Endodermal cell (in vitro differentiated cells): ENCODE measurements around the gene PPP1CA.

GRCh38 chr11:67312407-67313110 is 9.2 kb downstream of the SSH3 start:
- PRO-cap = no peak

GRCh38 chr11:67349435-67350170 is 3.7 kb downstream of the POLD4 start:
- PRO-cap = no peak

GRCh38 chr11:67351068-67351997 is 2.0 kb downstream of the POLD4 start:
- PRO-cap = no peak

DNA sequence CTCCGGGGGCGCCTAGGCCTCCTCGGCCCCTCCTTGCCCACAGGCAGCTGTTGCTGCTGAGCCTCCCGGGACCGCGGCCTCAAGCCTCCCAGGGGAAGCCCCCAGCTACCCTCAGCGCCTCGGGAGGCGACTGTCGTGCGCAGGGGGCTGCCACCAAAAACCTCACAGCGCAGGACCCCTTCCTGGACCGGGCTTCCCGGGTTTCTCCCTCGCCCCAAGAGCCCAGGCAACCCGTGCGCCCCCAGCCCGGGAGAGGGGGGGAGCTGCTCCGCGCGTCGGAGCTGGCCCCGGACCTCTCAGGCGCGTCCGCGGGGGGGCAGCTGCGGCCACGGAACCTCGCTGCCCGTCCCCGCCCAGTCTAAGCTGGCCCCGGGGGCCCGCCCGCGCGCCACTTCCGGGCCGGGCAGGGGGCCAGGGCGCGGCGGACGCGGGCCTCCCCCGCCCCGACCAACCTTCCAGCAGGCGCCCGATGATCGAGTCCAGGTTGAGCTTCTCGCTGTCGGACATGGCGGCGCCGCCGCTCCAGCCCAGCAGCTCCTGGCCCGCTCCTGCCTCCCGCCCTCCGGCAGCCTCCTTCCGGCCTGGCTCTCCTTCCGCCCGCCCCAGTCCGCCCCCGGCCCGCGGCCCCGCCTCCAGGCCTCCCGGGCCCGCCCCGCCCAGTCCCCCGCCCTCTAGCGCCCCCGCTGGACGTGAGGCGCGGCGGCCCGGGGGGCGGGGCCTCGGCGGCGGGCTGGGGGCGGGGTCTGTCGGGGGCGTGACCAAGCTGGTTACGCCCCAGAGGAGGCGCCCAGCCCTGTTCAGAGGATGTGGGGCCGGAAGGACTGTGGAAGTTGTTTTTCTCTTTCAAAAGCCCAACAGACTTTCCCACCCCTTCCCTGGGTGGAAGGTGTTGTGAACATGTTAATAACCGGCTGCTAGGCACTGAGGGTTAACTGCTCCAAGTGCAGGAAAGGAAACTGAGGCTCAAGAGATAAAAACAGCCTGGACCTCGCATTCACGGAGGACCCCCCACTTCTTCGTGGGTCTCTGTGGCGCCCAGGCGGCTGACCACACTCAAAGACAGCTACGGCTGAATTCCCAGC is at the start of gene PPP1CA:
Gene PPP1CA (minus strand): TSS at position 583 of the 1,082 bp plus-strand sequence.
- PRO-cap = bidirectional peak, plus-strand start at position 391 of the sequence, minus-strand start at position 360 of the sequence; bidirectional peak, plus-strand start at position 800 of the sequence, minus-strand start at position 550 of the sequence

DNA sequence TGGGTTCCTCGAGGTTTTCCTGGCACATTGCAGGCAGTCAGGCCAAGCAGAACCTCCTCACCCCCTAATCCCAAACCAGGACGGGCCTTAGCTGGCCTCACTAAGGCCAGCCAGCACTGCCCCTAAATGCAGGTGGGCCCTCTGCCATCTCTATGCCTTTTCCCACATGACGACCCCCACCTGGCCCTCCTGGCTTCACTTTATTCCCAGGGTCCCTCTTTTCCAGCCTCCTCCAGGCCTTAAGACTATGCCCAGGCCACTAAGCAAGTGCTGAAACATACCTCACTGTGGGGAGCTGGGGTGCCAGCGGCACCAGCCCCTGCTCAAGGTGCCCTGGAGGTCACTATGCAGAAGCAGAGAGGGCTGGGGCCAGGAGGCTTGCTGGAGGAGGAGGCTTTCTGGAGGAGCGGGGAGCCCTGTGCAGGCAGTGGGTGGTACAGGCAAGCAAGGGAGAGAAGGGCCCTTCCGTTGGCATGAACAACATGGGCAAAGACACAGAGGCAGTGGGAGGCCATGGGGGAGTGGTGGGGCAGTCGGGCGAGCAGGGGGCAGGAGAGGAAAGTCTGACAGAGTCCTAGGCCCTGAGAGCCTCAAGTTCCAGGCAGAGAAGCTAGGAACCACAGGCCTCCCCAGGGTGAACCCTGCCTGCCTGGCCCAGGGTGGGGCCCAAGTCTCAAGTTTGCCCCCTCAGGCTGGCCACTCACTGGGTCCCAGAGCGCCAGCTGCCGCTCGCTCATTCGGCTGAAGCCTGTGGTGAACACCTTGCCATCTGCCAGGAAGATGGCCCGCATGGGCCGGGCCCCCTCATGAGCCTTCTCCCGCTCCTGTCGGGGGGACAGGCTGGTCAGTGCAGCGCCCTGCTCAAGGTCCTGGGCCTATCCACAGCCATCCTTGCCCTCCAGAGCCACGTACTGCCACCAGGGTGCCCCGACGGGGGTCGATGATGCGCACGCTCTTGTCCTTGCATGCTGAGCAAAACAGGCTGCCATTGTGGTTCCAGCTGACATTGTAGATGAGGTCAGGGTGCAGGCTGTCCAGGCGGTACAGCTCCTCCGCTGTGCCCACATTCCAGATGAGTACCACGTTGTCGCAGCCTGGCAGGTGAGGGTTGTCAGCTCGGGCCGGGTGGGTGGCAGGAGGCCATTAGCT is 2.5 kb downstream of the CORO1B start:
- PRO-cap = no peak

GRCh38 chr11:67476647-67477111 is 6.1 kb upstream of the AIP start:
- PRO-cap = no peak

DNA sequence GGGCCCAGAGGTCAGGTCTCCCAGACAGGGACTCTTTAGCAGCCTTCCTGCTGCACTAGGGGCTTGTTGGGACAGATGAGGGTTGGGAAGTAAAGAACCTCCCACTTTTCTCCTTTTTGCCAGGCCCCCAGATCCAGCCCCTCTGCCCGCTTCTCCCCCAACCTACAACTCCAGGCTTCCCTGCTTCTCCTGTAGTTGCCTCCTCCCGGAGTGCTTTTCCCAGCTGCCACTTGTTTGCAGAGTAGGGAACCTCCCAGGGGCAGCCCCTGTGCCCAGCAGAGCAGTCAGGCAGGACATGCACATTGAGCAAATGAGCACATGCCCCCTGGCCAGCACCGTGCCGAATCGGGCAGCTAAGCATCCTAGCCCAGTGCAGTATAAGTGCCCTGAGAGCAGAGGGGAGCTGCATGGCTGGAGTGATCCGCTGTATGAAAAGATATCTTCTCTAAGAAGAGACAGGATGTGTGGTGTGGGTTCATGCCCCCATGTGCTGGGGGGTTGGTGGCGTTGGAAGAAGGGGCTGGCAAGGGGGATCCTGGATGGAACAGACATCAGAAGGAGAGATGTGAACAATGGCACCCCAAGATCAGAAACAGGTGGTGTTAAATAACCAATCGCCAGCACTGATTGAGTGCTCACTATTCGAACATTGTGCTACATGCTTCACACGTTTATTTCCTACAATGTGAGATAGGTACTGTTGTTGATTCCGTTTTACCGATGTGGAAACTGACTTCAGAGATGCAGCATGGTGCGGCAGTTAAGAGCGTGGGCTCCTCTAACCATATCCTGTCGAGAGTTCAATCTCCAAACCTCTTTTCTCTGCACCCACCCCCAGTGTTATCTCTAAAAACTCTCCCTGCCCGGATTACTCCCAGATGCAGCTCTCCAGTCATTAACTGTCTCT is 1.1 kb downstream of the AIP start:
- PRO-cap = no peak

DNA sequence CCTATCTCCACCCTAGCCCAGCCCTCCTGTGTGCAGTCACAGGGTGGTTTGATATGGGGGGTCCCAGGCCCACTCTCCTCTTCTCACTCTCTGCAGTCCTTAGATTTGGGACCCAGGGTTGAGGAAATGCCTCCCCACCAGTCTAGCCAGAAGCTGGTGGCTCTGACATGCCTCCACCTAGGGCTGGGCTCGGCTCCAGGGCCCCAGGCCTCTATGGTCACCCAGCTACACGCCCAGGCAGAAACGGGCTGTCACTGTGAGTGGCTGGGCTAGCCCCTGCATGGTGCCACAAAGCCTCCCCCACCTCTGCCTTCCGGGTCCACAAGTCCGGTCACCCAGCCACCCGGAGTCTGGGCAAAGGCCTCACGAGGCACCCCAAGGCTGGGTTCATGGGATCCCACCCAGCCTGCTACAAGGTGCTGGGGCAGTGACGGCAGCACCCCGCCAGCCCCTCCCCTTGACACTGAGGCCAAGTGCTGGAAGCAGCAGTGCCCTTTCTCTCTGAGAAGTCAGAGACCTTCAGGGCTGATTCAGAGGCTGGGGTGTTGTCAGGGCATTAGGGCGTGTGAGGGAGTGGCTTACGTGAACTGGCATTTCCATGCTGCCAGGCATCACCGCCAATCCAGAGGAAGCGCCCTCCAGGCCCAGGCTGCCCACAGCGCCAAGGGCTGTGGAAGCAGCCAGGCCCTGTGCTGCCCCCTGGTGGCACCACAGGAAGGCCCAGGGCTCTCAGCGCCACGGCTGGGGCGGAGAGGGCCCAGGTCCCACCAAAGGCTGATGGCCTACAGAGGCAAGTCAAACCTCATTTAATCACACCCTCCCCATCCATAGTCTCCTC is 650 bp upstream of the PITPNM1 start:
- PRO-cap = no peak

- PRO-cap = no peak
These were observed 21.4 kb upstream of the CABP2 start for GRCh38 chr11:67544534-67545179.

- PRO-cap = no peak
These were observed 20.7 kb upstream of the GSTP1 start for GRCh38 chr11:67562974-67563287.

DNA sequence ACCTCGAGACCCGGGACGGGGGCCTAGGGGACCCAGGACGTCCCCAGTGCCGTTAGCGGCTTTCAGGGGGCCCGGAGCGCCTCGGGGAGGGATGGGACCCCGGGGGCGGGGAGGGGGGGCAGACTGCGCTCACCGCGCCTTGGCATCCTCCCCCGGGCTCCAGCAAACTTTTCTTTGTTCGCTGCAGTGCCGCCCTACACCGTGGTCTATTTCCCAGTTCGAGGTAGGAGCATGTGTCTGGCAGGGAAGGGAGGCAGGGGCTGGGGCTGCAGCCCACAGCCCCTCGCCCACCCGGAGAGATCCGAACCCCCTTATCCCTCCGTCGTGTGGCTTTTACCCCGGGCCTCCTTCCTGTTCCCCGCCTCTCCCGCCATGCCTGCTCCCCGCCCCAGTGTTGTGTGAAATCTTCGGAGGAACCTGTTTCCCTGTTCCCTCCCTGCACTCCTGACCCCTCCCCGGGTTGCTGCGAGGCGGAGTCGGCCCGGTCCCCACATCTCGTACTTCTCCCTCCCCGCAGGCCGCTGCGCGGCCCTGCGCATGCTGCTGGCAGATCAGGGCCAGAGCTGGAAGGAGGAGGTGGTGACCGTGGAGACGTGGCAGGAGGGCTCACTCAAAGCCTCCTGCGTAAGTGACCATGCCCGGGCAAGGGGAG is 461 bp downstream of the GSTP1 start:
- PRO-cap = bidirectional peak, plus-strand start at position 177 of the sequence, minus-strand start at position 208 of the sequence; bidirectional peak, plus-strand start at position 549 of the sequence, minus-strand start at position 400 of the sequence

GRCh38 chr11:67613567-67614960 is 7.3 kb downstream of the NDUFV1 start:
- PRO-cap = no peak

- PRO-cap = no peak
These were observed 21.2 kb upstream of the ALDH3B2 start for GRCh38 chr11:67695443-67696170.

DNA sequence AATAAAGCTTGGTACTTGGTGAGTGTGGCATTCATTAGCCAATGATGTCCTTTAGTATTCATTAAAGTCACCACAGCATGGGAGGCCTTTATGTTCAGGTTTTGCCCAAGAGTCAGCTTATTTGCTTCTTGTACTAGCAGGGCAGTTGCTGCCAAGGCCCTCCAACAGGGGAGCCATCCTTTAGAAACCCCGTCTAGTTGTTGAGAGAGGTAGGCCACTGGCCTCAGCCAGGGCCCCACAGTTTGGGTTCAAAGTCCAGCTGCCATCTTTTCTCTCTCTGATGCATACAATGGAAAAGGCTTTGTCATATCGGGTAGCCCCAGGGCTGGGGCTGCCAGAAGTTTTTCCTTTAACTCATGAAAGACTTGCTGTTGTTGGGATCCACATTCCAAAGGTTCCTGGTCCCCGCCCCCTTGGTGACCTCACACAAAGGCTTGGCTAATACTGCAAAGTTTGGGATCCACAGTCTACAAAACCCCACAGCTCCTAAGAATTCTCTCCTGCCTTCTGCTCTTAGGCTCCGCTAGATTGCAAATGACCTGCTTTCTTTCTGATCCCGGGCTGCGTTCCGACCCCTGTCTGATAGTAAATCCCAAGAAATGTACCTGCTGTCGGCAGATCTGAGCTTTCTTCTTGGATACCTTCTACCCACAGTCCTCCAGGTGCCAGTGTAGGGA is 53.8 kb upstream of the ALDH3B2 start:
- PRO-cap = bidirectional peak, plus-strand start at position 465 of the sequence, minus-strand start at position 202 of the sequence

GRCh38 chr11:67954994-67955358 is 48.9 kb downstream of the UNC93B1 start:
- PRO-cap = no peak

- PRO-cap = no peak
These were observed 10.4 kb downstream of the UNC93B1 start for GRCh38 chr11:67993465-67993960.

DNA sequence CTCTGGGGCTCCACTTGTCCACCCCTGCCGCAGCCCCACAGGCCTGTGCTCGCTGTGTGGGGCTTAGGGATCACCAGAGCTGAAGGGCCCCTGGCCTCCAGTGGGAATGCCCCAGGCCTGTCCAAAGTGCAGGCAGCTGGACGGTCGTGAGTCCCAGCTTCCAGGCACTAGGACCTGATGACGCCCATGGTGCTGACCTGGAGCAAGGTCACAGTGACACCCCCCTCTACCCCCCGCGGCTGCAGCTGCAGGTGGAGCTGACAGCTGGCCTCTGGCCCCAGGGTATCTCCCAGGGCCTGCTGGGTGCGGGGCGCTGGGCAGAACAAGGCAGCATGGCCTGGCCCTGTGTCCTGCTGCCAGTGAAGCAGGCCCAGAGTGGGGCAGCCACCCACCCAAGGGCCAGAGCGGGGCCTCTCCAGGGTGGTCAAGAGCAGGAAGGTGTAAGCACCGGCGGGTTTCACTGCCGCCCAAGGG is 619 bp upstream of the TCIRG1 start:
- PRO-cap = no peak

DNA sequence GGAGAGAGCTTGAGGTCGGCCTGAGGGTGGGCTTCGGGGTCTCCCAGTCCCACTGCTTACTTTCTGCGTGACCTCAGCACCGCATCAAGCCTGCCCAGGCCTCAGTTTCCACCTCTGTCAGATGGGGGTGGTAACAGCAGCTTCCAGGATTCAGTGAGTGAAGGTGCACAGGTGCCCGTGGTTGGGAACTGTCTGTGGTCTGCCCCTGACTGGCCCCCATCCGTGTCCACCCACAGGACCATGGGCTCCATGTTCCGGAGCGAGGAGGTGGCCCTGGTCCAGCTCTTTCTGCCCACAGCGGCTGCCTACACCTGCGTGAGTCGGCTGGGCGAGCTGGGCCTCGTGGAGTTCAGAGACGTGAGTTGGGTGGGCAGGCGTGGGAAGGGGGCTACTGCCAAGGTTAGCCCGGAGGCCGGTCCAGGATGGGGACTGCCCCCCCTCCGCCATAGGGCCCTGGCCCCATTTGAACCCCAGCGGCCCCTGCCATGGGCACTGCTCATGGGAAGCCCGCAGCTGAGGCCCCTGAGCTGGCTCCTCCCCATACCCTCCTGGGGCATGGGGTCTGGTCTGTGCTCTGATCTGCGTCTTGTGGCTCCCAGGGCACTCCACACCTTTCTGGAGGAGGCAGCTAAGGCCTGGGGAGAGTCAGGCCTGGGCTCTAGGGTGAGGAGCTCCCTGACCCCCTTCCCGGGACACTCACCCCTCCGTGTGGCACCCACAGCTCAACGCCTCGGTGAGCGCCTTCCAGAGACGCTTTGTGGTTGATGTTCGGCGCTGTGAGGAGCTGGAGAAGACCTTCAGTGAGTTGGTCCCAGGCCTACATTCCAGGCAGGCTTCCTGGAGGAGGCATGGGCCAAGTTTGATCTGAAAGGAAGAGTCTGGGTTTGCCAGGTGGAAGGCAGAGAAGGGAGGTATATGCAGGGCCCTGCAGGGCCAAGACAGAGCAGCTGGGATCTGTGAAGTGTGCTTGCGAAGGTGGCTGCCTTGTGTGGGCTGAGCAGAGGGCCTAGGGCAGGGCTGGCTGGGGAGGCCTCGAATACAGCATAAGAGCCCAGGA is 2.5 kb downstream of the TCIRG1 start:
- PRO-cap = no peak

- PRO-cap = no peak
These were observed 14.3 kb downstream of the TCIRG1 start for GRCh38 chr11:68052915-68053680.

DNA sequence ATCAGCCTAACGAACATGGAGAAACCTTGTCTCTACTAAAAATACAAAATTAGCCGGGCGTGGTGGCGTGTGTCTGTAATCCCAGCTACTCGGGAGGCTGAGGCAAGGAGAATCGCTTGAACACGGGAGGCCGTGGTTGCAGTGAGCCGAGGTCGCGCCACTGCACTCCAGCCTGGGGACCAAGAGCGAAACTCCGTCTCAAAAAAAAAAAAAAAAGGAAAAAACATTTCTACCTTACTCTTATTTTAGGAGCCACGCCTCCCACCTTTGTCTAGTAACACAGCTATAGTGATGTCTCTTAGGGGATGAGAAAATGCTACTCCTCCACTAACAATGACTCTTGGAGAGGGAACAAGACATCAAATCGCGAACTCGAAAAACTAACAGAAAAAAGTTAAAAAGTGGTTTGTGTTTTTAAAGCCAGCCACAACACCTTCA is 1.1 kb downstream of the CHKA start:
- PRO-cap = no peak